Body of pancreas (tissue), 2 donors: Measurements from ENCODE around the gene TTC36.

DNA sequence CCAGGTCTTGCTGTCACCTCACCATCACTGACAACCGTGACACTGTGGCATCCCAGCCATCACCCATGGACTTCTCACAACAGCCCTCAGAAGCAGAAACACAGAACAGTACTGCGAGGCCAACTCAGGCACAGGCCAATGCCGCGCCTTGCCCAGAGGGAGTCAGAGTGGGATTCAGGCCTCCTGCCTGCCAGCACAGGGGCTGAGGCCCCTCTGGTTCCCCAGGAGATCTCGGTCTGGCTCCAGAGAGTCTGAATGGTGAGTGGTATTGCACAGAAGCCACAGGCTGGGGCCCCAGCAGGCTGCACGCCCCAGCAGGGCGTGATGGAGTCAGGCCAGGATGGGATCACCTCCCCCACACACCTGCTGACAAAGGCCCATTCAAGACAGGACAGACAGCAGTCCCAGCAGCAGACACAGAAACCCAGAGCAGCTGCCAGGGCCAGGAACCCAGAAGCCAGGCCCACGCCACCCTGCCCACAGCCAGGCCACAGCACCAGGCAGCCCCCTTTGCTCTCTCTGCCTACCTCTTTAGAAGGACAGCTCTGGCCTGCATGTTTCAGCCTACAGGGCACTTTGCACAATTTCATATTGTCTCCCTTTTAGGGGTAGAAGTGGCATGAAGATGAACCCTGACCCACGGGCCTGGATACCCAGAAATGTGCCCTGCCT lies 6.3 kb downstream of the FXYD6 start:
- PRO-cap: no peak
- RAMPAGE, long total RNA, 2 experiments: no peak in any of the 2 experiments

- PRO-cap: no peak
- RAMPAGE, long total RNA, 2 experiments: no peak in any of the 2 experiments
Measured at GRCh38 chr11:117885479-117886370, 9.3 kb upstream of the FXYD6 start.

DNA sequence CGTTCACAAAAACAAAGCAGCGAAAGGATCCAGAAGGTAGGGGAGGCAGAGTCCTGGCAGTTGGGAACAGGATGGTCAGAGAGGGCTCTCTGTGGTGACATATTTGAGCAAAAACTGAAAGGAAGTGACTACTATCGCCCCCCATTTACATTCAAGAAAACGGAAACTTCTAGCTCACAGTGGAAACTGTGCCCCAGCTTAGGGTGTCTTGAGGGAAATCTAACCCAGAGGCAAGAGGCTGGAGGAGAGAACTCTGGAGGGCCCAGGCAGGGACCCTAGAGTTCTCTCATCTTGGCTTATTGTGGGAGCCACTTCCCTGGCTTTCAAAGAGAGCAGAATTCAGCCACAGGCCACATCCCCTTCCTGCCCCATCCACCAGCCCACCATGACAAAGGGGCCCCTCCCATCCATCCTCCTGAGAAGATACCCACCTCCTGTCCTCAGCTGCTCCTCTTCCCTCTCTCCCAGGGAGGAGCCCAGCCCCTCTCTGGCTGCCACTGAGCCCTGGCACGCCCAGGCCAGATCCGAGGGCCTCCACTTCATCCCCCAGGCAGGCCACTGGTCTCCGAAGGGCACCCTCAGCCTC lies 1.5 kb upstream of the TMPRSS13 start:
- PRO-cap: no peak
- RAMPAGE, long total RNA, 2 experiments: no peak in any of the 2 experiments

- PRO-cap: no peak
- RAMPAGE, long total RNA, 2 experiments: no peak in any of the 2 experiments
Measured at GRCh38 chr11:117979786-117980215, 6.4 kb upstream of the IL10RA start.

DNA sequence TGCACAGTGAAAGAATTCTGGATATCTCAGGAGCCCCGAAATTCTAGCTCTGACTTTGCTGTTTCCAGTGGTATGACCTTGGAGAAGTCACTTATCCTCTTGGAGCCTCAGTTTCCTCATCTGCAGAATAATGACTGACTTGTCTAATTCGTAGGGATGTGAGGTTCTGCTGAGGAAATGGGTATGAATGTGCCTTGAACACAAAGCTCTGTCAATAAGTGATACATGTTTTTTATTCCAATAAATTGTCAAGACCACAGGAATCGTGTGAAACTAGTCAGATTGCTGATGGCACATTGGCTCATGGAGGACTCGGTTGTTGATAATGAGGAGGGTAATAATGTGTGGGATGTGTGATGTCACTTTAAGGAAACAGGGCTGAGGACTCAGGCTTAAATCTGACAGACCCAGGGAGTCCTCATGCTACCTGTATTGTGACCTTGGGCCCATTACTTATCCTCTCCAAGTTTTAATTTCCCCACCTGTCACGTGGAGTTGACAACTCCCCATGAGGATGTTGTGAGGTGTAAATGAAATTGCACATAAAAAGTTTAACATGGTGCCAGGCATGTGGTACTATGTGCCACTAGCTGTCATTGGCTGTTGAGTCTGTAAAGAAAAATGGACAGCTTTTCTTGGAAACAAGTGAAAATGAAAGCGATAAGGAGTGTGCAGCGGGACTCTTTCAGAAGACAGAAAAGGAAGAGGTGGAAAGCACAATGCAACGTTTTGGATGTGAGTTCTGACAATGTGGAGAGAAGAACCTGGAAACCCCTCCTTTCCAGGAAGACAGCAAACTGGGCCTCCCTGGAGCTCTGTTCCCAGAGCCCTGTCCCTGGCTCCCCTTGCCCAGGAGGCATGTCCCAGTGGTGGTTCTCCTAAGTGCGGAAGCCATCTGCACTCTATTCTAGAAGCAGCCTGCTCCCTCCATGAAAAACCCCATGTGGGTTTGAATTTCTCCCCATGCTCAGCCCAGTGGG lies 15.3 kb downstream of the IL10RA start:
- PRO-cap: no peak
- RAMPAGE, long total RNA, 2 experiments: no peak in any of the 2 experiments

GRCh38 chr11:118007534-118008051 lies 21.4 kb downstream of the IL10RA start:
- PRO-cap: no peak
- RAMPAGE, long total RNA, 2 experiments: no peak in any of the 2 experiments

DNA sequence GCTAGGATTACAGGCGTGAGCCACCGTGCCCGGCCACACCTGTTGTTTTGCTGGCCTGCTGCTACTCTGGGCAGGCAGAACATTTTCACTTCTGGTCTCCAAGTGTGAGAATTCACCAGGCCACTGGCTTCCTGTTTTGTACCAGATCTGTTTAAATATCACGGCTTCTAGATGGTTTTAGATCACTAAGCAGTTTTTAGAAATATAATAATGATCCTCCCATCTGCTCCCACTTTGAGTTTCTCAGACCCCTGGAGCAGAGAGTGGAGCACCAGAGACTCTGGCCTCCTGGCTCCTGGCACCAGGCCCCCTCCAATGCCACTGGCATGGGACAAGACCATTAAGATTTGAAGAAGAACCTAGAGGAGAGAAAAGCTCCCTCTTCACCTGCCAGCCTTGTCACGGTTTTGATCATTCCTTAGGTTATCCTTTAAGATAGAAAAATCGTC lies 22.0 kb downstream of the IL10RA start:
- PRO-cap: no peak
- RAMPAGE, long total RNA, 2 experiments: no peak in any of the 2 experiments

GRCh38 chr11:118074662-118075308 lies 2.1 kb upstream of the TMPRSS4 start:
- PRO-cap: no peak
- RAMPAGE, long total RNA, 2 experiments: no peak in any of the 2 experiments

DNA sequence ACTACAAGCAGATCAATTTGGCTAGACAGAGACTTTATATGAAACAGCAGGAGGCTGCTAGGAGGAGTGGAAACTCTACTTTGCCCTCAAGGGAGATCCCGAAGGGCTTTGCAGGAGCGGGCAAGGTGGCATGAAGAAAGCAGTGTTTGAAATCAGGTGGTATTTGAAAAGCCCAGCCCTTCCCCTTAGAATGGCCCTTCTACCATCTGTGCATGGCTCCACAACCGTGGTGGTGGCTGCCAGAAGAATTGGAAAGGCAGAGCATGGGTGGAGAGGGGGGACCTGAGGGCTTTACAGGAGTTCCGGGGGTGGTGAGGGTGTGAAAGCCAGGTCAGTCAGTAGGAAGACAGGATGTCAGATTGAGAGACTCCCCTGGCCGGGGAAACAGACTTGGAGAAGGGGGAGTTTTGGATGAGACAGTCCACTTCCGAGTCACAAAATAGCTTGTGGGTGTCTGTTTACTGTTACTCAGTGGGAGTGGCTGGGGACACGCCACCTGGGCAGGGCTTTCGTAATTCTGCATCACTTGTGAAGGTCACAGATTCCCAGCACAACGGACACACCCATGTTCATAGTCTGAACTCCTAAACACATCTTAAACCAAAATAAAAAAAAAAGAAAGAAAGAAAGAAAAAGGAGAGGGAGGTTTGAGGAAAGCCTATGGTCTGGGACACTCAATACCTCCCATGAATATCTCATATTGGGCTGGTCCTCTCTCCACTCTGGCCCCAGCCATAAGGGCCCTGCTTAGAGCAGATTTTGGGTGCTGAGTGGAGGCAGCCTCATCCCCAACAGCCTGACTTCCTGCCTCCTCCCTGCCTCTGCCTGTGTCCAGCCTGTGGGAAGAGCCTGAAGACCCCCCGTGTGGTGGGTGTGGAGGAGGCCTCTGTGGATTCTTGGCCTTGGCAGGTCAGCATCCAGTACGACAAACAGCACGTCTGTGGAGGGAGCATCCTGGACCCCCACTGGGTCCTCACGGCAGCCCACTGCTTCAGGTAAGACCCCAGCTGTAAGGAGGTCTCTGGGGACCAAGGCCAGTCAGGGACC lies 24.5 kb upstream of the SMIM35 start:
- PRO-cap: no peak
- RAMPAGE, long total RNA, 2 experiments: no peak in any of the 2 experiments

- PRO-cap: no peak
- RAMPAGE, long total RNA, 2 experiments: no peak in any of the 2 experiments
Measured at GRCh38 chr11:118146739-118147368, 5.8 kb downstream of the SCN4B start.

GRCh38 chr11:118174876-118175964 lies 1.2 kb downstream of the SCN2B start:
- PRO-cap: no peak
- RAMPAGE, long total RNA, 2 experiments: no peak in any of the 2 experiments

DNA sequence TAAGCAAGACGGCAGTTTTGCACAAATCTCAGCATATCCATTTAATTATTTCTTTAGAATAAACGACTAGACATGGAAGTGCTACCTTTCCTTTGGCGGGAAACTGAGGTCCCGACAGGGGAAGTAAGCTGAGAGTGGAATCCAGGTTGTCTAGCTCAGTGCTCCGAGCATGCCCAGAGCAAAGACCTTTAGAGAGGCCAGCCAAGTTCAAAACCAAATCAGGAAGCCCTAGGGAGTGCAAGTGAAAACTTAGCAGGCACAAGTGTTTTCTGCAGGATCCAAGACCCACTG lies 22.7 kb upstream of the SCN2B start:
- PRO-cap: no peak
- RAMPAGE, long total RNA, 2 experiments: no peak in any of the 2 experiments

GRCh38 chr11:118262285-118262831 lies 1.7 kb downstream of the MPZL2 start:
- PRO-cap: no peak
- RAMPAGE, long total RNA, 2 experiments: no peak in any of the 2 experiments

DNA sequence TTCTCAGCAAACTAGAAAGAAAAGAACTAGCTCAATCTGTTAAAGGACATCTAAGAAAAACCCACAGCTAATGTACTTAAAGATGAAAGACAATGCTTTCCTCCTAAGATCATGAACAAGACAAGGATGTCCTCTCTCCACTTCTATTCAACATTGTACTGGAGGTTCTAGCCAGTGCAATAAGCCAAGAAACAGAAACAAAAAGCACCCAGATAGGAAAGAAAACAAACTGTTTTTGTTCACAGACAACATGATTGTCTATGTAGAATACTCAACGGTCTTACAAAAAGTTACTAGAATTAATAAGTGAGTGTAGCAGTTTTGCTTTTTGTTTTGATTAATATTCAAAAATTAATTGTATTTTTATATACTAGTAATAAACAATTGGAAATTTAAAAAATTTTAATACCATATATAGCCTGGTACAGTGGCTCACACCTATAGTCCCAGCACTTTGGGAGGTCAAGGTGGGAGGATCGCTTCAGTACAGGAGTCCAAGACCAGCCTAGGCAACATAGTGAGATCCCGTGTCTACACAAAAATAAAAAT lies 7.7 kb downstream of the CD3D start:
- PRO-cap: no peak
- RAMPAGE, long total RNA, 2 experiments: no peak in any of the 2 experiments

GRCh38 chr11:118359816-118360062 lies 339 bp downstream of the UBE4A start:
- PRO-cap: no peak
- RAMPAGE, long total RNA, 2 experiments: no peak in any of the 2 experiments

DNA sequence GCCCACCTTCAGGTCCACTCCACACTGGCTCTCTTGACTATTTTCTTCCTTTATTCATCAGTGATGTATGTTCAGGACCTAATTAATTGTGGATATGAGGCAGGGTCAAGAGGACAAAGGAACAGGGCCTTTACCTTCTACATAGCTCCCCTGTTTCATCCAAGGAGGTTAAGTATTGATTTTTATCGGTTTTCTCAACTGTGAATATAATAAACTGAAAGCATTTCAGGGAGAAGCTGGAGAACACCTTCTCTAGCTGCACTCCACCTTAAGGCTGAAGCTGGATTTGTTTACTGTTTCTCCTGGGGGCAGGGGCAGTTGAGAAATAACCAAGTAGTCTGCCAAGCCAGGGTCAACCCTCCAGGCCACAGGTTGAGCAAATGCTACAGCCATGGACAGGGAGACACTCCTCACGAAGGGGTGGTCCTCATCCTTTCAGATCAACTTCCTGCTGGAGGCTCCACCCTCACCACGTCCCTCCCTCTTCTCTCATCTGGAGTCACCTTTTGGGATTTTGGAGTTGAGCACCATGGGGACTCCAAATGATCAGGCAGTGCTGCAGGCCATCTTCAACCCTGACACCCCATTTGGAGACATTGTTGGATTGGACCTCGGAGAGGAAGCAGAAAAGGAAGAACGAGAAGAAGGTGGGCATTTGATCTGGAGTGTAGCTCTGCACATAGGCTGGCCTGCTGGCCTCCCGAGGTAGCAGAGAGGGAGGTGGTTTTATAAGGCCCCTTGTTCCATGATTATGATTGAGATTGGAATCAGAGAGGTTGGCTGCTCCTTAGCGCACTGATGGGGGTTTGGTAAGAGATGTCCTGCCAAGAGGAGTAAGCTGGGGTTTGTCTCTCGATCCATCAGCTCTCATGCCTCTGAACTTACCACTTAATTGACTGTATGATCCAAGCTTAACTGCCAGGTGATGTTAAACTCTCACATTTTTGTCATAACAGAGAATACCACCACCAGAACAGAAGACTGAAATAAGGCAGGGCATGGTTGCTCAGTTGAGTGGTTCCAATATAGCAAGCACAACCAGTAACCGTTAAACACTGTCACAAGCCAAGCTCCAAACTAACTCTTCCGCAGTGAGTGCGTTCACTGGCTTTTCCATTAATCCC lies at the start of gene TTC36:
TSS of gene TTC36 (plus strand) at position 509 of the 1,124 bp plus-strand sequence.
- PRO-cap: no peak
- RAMPAGE, long total RNA, 2 experiments: no peak in any of the 2 experiments

GRCh38 chr11:118609782-118610643 lies 2.6 kb downstream of the PHLDB1 start:
- PRO-cap: no peak
- RAMPAGE, long total RNA, 2 experiments: no peak in any of the 2 experiments

DNA sequence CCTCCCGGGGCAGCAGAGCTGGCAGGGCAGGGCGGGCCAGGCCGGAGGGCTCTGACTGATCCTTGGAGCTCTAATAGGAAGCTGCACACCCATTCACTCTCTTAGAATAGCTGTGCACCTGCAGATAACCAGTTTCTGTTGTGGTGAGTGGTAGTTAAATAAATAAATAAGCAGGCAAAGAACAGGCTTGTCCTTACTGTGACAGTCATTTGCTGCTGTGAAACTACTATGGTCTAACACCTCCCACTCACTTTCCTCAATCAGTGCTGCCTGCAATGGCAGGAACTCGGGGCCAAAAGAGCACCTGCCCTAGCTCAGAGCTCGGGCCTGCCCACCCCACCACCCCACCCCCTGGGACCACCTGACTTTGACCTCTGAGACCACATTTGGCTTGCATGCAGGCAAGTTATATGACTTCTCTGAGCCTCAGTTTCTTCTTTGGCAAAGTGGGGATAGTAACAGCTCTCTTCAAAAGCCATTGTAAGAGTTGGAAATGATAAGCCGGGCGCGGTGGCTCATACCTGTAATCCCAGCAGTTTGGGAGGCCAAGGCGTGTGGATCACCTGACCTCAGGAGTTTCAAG lies 16.4 kb upstream of the TREH start:
- PRO-cap: no peak
- RAMPAGE, long total RNA, 2 experiments: no peak in any of the 2 experiments

- PRO-cap: no peak
- RAMPAGE, long total RNA, 2 experiments: no peak in any of the 2 experiments
Measured at GRCh38 chr11:118748015-118748653, 42.8 kb downstream of the DDX6 start.

GRCh38 chr11:118901444-118902756 lies 18.2 kb downstream of the CXCR5 start:
- PRO-cap: no peak
- RAMPAGE, long total RNA, 2 experiments: start-site peak on the minus strand in 1 of 2 experiments, at chr11:118902319-118902618 at its widest, 24 reads per replicate